Diencephalon (tissue), 2 donors: ENCODE measurements around the genes NAGK, FBXO41 and DUSP11.

GRCh38 chr2:71004342-71004701 is 9.6 kb upstream of the TEX261 start:
- RAMPAGE, long total RNA, result no peak

DNA sequence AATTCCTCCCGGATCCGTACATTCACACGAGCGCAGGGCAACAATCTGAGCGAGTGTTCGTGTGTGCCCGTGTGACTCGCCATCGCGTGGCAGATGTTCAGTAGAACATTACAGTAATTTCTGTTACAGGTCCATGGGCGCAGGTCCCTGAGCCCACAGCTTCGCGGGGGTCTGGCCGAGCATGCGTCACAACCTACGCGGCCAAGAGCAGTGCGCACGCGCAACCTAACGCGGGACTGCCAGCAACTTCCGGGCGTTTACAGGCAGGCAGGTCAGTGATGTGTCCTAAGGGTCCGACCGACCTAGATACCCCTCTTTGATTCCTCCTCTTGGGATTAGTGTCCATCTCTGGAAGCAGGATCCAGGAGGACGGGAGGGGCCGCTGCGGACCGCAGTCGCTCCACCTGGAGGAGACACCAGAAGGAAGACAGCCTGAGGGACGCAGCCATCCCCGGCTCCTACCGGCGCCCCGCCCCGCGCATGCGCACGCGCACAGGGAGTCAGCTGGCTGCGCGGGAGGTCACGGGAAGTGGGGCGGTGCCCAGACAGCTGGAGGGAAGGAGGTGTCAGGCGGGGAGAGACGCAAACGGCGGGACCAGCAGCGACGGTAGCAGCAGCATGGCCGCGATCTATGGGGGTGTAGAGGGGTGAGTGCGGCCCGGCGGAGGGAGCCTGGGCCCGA is at the start of gene NAGK:
Gene NAGK, plus strand, starts transcription at position 583 of the 682 bp plus-strand sequence.
- RAMPAGE, long total RNA, result start-site peak on the minus strand centred at position 155 of the sequence, 45 bp wide, 5 and 15 reads in 2 replicates; start-site peak on the plus strand centred at position 546 of the sequence, 81 bp wide, 506 and 343 reads in 2 replicates

GRCh38 chr2:71156336-71157130 is 26.1 kb downstream of the MPHOSPH10 start:
- RAMPAGE, long total RNA, result no peak

- RAMPAGE, long total RNA, result no peak
Observed at GRCh38 chr2:71443749-71444400, 22.6 kb upstream of the DYSF start.

- RAMPAGE, long total RNA, result no peak
Observed at GRCh38 chr2:71498464-71498799, 31.9 kb downstream of the DYSF start.

DNA sequence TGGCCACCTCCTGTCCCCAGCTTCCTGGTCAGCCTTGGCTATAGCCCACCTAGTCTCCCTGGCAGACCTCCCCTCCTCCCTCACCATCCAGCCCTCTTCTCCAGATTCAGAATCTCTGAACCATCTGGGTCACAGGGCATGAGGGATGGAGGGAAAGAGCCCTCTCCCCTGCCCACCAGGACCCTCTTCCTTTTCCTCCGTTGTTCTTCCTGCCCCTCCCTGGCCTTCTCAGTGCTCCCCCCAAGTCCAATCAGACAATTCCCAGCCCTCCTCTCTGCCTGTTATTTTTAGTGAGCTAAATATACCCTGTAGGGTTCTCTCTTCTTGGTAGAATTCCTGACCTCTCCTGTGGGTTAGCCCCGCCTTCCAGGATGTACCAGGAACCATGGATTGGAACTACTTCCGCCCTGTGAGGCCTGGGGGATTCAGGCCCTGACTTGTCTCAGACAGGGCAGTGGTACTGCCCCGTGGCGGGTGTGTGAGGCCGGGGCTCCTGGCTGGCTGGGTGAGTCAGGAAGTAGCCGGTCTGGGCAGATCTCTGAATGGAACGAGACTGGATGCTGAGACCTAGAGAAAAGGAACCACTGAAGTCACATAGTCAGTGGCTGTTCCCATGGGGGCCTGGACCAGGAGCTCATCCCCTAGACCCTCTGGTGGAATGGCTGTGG is 37.2 kb downstream of the DYSF start:
- RAMPAGE, long total RNA, result no peak

- RAMPAGE, long total RNA, result no peak
Observed at GRCh38 chr2:71700601-71701554, 234.4 kb downstream of the DYSF start.

DNA sequence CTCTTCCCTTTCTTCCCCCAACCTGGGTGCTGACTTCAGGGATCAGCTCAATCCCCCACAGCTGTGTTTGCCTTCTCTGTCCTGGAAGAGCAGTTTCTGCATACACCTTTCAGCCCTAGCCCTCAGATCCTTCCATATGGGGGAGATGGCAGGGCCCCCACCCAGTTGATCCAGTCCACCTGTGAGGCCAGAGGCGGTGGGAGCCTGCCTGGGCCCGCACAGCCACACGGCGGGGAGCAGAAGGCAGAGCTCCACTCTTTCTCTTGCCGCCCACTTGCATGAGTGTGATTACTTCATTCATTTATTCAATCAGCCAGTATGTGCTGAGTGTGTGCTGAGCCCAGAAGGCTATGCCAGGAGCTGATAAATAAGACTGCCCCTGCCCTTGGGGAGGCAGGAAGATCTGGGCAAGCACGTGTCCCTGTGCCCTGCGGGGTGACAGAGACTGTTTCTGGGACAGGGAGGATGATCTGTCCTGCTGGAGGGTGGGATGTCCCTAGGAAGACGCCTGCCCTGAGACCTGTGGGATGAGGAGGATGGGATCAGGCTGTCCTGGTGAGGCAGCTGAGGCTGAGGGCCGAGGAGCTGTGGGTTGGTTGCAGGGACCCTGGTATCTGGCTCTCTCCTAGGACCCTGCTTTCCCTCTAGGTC is 237.6 kb downstream of the DYSF start:
- RAMPAGE, long total RNA, result no peak

- RAMPAGE, long total RNA, result no peak
Observed at GRCh38 chr2:71716527-71717545, 250.3 kb downstream of the DYSF start.

DNA sequence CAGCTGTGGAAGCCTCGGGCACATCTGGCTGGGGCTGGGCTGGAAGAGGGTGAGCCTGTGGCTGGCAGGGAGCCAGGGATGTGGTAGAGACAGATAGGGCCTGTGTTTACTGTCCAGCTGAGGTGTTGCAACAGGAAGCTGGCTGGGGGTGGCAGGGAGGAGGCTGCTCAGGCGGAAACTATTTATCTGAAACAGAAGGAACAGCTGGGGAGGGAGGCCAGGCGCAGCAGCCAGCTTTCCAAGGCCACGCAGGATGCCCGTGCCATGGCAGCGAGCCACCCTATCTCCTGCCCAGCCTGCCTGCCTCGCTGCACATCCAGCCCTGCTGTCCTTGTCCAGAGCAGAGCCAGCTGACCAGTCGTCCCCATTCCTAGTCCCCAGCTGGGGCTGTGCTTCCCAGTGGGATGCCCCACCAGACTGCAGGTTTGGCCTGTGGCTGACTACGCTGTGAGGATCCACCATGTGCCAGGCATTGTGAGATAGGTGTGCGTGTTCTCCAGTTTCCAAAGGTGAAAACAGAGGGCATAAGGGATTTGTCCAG is 264.6 kb downstream of the CYP26B1 start:
- RAMPAGE, long total RNA, result no peak

DNA sequence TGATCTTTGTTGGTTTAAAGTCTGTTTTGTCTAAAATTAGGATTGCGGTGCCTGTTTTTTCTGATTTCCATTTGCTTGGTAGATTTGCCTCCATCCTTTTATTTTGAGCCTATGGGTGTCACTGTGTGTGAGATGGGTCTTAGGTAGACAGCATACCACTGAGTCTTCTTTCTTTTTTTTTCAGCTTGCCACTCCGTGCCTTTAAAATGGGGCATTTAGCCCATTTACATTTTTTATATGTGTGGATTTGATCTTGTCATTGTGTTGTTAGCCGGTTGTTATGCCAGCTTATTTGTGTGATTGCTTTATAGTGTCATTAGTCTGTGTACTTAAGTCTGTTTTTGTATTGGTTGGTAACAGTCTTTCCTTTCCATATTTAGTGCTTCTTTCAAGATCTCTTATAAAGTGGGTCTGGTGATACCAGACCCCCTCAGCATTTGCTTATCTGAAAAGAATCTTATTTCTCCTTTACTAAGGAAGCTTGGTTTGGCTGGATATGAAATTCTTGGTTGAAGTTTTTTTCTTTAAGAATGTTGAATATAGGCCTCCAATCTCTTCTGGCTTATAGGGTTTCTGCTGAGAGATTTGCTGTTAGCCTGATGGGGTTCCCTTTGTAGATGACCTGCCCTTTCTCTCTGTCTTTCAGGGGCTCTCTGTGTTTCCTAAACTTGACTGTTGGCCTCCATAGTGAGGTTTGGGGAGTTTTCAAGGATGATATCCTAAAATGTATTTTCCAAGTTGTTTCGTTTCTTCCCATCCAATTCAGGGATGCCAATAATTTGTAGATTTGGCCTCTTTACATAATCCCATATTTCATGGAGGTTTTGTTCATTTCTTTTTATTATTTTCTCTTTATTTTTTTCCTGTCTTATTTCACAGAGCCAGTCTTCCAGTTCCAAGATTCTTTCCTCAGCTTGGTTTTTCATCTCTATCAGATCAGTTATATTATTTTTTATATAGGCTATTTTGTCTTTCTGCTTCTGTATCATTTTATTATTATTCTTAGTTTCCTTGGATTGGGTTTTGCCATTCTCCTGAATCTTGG is 155.3 kb upstream of the CYP26B1 start:
- RAMPAGE, long total RNA, result no peak

DNA sequence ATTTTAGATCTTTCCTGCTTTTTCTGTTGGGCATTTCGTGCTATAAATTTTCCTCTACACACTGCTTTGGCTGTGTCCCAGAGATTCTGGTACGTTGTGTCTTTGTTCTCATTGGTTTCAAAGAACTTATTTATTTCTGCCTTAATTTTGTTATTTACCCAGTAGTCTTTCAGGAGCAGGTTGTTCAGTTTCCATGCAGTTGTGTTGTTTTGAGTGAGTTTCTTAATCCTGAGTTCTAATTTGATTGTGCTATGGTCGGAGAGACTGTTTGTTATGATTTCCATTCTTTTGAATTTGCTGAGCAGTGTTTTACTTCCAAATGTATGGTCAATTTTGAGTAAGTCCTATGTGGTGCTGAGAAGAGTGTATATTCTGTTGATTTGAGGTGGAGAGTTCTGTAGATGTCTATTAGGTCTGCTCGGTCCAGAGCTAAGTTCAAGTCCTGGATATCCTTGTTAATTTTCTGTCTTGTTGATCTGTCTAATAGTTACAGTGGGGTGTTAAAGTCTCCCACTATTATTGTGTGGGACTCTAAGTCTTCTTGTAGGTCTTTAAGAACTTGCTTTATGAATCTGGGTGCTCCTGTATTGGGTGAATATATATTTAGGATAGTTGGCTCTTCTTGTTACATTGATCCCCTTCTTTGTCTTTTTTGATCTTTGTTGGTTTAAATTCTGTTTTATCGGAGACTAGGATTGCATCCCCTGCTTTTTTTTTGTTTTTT is 287.5 kb upstream of the CYP26B1 start:
- RAMPAGE, long total RNA, result no peak

- RAMPAGE, long total RNA, result no peak
Observed at GRCh38 chr2:72693184-72693440, 132.7 kb downstream of the EXOC6B start.

DNA sequence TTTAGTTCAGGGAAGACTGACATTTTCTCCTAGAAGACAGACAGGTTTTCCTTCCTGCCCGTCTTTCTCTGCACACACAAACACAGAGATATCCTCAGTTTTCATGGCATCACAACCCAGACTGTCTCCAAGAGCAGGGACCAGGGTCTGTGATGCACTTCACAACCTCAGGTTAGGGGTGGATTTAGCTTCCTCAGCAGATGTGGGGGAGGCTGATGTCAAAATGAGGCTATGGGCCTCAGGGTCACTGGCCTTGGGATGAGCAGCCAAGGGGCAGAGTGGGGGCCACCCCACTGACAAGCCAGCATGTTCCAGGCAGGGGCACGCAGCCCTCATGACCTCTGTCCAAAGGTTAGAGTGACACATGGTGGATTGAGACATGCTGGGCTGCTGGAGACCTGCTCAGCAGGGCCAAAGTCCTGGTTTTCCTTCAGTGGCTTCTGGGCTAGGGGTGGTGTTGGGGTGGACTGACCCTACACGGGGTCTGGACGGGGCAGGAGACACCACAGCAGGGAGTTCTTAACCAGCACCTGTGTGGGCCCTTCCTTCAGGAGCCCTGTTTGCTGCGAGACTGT is 70.5 kb downstream of the SFXN5 start:
- RAMPAGE, long total RNA, result no peak

DNA sequence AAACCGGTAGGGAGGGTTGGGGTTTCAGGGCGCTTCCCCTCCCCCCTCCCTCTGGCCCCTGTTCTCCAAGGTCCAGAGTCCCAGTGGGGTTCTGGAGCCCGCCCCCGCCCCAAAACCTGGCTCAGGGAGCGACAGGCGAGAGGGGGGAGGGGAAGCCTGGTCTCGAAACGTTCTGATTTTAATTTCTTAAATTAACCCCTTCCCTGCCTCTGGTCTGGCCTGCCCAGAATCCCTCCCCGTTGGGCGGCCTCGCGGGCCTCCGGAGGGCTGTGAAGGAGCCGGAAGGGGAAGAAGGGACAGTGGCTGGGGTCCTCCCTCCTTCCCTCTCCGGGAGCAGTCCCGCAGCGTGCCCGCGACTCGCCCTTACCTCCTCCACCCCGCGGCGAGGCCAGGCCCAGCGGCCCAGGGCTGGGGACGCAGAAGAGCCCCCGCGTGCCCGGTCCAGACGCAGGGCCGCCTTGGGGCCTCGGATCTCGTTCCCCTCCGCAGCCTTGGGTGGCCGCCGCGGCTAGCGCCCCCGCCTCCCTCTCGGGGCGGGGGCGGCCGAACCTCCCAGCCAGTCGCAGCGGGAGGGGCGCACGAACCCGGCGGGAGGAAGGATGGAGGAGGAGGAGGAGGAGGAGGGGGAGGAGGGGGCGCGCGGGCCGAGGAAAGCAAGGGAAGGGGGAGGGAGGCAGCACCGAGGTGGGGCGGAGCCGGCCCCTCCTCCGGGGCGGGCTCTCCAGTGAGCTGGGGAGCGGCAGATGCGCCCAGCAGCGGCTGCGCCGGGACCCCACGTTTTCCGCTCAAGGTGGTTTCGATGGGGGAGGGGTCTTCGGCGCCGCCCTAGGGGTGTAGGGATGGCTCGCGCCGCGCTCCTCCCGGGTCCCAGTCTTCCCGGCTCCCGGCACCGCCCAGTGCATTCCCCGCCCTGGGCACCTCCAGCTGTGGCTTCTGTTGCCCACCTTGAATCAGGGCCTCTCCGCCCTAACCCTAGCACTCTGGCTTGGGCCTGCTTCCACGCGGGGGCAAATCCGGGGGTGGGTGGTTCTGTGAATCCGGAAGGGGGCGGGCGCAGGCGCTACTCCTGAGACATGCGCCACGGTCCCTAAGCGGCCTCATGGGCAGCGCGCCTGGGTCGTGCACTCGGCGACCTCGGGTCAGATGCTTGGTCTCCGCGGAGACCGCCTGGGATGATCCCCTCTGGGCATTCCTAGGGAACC is at the start of gene FBXO41:
Gene FBXO41, minus strand, starts transcription at position 686 of the 1,202 bp plus-strand sequence.
- RAMPAGE, long total RNA, result no peak

- RAMPAGE, long total RNA, result no peak
Observed at GRCh38 chr2:73284995-73285660, 850 bp upstream of the FBXO41 start.

GRCh38 chr2:73779083-73780562 is at the start of gene DUSP11:
Gene DUSP11 (minus strand): TSS chr2:73780103.
- RAMPAGE, long total RNA, result start-site peak on the minus strand at chr2:73780071-73780098, 66 and 143 reads in 2 replicates

GRCh38 chr2:73928703-73929288 is 2.1 kb downstream of the DGUOK start:
- RAMPAGE, long total RNA, result no peak

- RAMPAGE, long total RNA, result start-site peak on the plus strand at chr2:73983472-73983940, 34 and 13 reads in 2 replicates
Observed at GRCh38 chr2:73983419-73983943, 1.2 kb upstream of the TET3 start.

DNA sequence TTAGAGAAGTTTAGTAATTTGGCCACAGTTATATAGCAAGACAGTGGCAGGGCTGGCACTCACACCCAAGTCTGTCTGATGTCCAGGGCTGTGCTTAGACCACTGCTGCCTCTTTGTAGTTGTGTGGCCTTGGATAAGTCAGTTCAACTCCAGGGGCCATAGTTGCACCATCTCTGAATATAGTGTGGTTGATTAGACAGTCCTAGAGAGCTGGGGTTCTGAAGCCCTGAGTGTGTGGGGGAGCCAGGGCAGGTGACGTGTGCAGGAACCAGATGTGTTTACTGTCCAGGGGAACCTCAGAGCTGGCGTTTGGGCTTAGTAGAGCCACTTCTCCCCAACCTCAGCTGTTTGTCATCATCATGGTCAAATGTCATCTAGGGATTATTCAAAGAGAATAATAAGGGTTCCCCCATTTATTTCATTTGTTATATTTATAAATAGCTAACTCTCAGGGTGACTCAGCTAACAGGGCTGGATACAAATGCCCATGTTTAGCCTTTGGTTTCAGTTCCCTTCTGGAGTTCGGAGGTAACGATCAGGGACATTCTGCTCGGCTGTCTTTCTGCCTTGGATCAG is 67.9 kb downstream of the BOLA3 start:
- RAMPAGE, long total RNA, result no peak